Jejunum (tissue), 1 donor: Measurements from ENCODE around the gene PALMD.

GRCh38 chr1:94753291-94753994, 66.7 kb upstream of the SLC44A3 start:
- PRO-cap, result no peak

- PRO-cap, result no peak
Measured at GRCh38 chr1:94801872-94802766, 18.0 kb upstream of the SLC44A3 start.

DNA sequence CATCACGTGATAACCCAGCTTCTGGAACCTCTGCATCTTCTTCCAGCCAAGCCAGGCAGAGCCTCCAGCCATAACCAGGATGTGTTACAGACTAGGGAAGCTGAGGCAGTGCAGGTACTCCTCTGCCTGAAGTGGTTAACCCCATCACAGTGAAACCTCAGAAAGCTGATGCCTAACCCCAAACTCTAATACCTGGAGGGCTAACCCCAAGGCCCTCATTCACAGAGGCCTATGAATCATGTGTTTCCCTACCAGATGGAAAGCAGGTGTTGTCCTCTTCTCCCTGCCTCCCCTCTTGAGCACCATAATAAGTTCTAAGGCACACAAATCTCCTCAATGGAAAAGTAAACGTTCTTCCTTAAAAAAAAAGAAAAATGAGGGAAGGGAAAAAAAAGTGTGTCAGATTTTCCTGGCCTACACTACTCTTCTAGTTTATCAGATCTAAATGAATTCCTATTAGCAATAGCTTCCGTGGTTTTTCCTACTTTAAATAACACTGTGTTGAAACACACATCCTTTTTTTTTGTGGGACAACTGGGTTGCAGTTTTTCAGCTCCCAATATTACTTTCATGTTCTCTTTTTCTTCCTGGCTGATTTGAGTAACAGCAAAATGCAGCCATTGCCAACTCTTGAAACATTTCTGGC, 43.1 kb downstream of the SLC44A3 start:
- PRO-cap, result no peak

- PRO-cap, result unidirectional peak, plus-strand start at chr1:94864216
Measured at GRCh38 chr1:94863822-94864461, 43.8 kb downstream of the SLC44A3 start.

DNA sequence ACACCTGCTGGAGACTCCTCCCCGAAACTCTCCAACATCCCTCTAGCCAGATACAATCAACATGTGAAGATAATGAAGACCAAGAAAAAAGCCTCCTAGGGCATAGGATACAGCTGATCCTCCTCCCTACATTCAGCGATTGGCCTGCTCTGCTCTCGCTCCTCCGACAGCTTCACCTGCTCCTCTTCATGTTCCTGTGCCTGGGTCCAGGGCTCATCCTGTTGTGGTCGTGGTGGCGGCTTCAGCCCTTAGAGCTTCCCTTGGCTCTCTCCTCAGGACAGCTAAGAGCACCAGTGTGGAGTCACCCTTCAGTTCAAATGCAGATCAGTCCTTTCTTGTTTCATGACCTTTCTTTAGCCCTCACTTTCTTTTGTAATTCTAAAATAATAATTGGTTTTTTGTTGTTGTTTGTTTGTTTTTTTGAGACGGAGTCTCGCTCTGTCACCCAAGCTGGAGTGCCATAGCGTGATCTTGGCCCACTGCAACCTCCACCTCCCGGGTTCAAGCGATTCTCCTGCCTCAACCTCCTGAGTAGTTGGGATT, 18.7 kb downstream of the CNN3 start:
- PRO-cap, result no peak

GRCh38 chr1:94926142-94926791, 643 bp downstream of the CNN3 start:
- PRO-cap, result bidirectional peak, plus-strand start at chr1:94926456, minus-strand start at chr1:94926447

DNA sequence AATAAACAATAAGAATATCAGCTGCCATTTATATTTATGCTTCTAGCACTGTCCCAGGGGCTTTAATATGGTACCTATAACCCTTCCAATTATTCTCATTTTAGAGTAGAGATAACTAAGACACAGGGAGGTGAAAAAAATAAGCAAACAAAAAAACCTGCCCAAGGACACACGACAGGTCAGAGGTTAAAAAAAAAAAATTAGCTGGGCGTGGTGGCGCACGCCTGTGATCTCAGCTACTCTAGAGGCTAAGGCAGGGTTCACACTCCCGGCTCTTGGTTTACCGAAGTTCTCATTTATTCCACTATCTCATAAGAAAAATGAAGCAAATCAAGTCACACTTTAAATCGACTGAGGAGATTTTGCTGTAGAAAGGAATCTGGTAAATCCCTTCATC, 34.7 kb upstream of the CNN3 start:
- PRO-cap, result unidirectional peak, plus-strand start at position 265 of the sequence

GRCh38 chr1:94971549-94971864, 44.6 kb upstream of the CNN3 start:
- PRO-cap, result no peak

- PRO-cap, result no peak
Measured at GRCh38 chr1:95084215-95085078, 11.7 kb upstream of the ALG14 start.

DNA sequence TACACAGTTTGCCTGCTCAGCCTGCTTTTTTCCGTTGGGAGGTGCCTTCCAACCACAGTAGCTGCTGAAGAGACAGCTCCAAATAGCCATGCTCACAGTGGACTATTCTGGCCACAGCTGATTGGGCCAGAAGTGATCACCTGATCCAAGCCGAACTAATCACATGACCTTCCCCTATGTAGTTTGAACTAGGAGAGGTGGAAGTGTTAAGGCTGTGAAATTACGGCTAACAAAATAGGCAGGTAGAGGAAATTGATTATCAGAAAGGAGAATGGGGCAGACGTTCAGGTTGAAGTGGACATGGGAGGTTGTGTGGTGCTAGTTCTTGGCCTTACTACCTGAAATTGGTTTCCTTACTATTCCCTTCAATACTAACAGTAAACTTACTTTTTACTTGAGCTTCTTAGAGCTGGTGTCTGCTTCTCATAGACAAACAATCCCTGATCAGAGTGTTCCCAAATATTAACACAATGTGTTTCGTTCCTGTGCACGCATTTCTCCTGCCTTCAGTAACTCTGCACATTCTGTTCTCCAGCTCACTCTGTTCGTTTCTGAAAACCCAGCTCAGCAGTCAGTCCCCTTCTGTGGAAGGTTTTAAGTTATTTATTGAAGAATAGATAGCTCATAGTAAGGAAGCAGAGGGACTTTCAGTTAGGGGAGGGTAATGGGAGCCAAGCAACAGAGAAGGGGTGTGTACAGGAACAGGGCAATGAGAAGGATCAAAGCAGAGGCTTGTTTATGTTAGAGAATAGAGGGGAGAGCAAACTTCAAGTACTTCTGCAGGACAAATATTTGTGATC, 136.3 kb downstream of the RWDD3 start:
- PRO-cap, result no peak

GRCh38 chr1:95625314-95625589, 391.2 kb downstream of the RWDD3 start:
- PRO-cap, result no peak

- PRO-cap, result no peak
Measured at GRCh38 chr1:97529664-97530228, 391.1 kb downstream of the DPYD start.

DNA sequence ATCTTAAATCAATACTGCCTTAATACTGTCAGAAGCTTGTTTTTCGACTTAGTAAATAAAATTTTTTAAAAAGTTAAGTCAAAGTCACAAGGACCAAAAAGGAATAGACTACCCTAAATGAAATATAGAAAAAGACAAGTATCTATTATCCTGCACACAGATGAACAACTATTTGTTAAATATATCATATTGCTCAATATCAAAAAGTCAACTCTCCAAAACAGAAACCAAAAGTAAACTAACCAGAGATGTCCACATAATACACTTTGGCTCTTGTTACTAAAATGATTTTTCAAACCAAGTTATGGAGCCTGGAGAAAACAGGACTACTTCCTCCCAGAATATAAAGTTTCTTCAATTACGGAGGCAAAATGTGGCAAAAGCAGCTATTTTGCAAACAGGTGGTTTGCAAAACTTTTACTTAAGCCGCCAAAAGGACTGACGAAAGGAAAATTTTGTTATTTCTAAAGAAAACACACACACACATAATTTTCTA, 1.3 kb downstream of the DPYD start:
- PRO-cap, result no peak

- PRO-cap, result no peak
Measured at GRCh38 chr1:98733235-98733941, 71.9 kb downstream of the SNX7 start.

DNA sequence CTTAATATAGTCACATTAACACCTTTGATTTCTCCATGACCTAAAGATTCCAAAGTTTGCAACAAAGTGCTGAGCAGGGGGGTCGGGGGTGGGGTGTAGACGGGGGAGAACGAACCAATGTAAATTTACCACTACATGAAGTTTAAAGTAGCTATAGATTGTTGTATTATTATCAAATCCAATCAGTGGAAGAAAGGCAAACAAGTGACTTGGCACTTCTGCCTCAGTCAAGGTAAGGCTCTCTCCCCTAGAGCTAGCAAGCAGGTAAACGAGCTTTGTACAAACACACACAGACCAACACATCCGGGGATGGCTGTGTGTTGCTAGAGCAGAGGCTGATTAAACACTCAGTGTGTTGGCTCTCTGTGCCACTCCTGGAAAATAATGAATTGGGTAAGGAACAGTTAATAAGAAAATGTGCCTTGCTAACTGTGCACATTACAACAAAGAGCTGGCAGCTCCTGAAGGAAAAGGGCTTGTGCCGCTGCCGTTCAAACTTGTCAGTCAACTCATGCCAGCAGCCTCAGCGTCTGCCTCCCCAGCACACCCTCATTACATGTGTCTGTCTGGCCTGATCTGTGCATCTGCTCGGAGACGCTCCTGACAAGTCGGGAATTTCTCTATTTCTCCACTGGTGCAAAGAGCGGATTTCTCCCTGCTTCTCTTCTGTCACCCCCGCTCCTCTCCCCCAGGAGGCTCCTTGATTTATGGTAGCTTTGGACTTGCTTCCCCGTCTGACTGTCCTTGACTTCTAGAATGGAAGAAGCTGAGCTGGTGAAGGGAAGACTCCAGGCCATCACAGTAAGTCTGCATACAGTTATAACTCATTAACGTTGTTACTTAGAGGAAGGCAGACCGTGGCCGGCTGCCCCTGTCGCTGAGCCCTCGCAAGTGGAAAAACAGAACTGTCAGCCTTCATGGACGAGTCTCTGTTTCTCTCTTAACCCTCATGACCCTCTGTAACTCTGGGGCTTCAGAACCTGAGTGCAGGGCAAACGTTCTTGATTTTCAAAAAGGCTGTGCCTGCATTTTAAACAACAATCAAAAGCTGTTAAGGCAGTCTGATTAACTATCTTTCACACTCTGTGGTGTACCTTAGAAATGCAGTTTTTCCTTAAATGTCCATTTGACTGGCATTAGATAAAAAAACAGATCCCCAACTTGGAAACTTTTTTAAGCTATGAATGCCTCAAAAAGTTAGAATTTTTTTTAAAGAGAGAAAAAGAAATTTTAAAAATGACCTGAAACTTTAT, at the start of gene PALMD:
Gene PALMD (plus strand): TSS at position 552 of the 1,253 bp plus-strand sequence.
- PRO-cap, result no peak

GRCh38 chr1:99650075-99650412, 4.1 kb downstream of the PALMD start:
- PRO-cap, result no peak

DNA sequence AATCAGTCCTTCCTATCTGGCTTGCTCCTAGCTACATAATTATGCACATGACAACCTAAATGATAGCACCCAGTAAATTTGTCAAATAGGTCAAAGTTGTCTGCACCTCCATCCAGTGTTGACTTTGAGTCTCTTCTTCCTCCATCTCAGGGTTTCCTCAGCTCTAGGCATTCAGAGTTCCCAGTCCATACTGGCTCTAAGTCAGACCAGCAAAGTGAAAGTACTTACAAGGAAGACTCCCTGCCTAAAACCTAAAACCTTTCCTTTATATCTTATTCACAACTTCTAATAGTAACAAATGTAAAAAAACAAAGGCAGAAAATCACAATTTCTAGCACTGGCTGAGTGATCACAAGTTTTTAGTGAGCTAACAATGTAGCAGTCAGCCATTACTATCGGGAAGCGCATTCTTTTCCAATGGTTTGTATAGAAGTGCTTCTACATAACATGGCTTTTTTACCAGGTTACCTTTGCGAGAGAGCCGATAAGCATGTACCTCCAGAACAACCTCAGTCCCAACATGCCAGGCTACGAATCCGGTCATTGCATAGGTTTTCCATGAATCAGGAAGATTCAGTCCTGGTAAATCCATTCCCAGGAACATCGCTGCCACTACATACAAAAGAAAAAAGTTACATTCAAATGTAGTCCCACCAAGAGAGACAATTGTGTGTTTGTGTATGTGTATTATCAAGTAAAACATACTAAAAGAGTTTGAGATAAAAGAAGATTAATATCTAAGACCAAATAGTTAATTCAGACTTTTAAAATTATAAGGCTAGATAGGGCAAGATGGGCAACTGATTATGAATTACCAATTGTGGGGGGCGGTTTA, 55.9 kb downstream of the FRRS1 start:
- PRO-cap, result no peak

DNA sequence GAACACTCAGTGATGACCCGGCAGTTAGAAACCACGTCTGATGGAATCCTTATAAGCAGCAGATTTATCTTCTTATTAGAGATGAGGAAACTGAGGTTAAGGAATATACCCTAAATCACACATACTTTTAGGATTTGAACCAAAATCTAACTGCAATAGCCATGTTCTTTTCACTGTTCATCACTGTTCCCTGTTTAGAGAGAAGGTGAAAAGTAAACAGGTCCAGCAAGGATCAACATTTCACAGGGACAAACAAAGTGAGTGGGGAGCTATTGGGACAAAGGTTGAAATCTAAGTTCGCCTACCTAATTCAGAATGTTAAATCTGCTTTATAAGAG, 6.7 kb downstream of the FRRS1 start:
- PRO-cap, result no peak

- PRO-cap, result no peak
Measured at GRCh38 chr1:100028686-100029330, 9.1 kb upstream of the MFSD14A start.

DNA sequence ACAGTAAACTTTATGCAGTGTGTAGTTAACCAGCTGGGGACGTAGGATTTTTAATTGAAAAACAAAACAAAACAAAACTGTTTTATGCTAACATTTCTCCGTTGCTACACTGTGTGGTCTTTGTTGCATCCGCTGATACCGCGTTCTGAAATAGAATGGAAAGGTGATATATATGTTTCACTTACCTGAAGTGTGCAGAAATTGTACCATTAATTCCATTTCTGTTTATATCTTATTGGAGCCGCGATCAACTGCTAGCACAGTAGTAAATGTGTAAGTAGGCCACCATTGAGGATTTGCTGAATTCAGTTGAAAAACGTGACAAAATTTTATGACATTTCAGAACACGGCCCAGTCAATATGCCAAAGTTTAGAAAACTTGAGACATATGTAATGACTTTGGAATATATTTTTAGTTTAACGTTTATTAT, 1.2 kb downstream of the MFSD14A start:
- PRO-cap, result no peak